Kidney (tissue), 2 donors: ENCODE data around the genes SPINDOC and PLCB3.

GRCh38 chr11:63813084-63813924 is at the start of gene SPINDOC:
TSS of gene SPINDOC (plus strand) at chr11:63813456.
- PRO-cap: bidirectional peak, plus-strand start at chr11:63813492, minus-strand start at chr11:63813296
- RRBS: 1% methylated on average over 36 of the region's 104 CpGs

GRCh38 chr11:63817776-63818359 is 4.6 kb downstream of the SPINDOC start:
- PRO-cap: no peak
- RRBS: 62% methylated on average over 3 of the region's 25 CpGs

- PRO-cap: no peak
- RRBS: no CpG with 5 or more reads among the region's 5 CpGs
These were observed 2.6 kb downstream of the MARK2 start for GRCh38 chr11:63841409-63842035.

GRCh38 chr11:63842514-63843681 is 4.0 kb downstream of the MARK2 start:
- PRO-cap: no peak
- RRBS: no CpG with 5 or more reads among the region's 7 CpGs

DNA sequence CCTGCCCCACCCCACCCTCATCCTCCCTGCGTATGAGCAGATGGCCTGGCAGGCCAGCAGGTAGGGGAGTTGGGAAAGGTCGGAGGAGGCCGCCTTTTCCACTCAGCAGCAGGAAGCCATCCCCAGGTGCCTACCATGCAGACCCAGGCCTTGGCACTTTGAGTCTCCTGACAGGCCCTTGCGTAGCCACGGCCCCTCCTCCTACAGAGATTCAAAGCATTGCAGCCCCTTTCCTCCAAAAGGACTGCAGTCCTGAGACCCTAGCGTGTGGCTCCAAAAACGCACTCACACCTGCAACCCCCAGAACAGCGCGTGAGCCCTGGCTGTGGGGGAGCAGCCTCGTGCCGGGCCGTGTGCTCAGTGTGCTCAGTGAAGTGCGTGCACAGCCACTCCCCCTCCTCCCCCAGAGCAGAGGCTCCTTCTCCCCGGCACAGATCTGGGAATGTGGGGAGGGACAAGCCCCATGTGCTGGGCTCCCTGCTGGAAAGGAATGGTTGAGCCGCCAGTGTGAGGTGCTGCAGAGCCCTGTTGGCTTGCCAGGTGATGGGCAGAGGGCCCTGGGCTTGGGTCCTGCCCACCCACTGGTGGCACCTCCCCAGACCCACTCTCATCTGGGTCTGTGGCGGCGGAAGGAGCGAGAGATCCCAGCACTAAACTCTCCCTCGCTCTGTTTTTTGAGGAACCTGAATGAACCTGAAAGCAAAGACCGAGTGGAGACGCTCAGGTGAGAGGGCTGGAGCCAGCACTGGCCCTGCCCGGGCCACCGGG is 9.2 kb downstream of the RCOR2 start:
- PRO-cap: no peak
- RRBS: 63% methylated on average over 4 of the region's 23 CpGs

- PRO-cap: no peak
- RRBS: 11% methylated on average over 1 of the region's 20 CpGs
These were observed 6.8 kb downstream of the RCOR2 start for GRCh38 chr11:63909903-63910808.

GRCh38 chr11:64000487-64001180 is 14.4 kb downstream of the OTUB1 start:
- PRO-cap: no peak
- RRBS: 6% methylated on average over 27 of the region's 72 CpGs

DNA sequence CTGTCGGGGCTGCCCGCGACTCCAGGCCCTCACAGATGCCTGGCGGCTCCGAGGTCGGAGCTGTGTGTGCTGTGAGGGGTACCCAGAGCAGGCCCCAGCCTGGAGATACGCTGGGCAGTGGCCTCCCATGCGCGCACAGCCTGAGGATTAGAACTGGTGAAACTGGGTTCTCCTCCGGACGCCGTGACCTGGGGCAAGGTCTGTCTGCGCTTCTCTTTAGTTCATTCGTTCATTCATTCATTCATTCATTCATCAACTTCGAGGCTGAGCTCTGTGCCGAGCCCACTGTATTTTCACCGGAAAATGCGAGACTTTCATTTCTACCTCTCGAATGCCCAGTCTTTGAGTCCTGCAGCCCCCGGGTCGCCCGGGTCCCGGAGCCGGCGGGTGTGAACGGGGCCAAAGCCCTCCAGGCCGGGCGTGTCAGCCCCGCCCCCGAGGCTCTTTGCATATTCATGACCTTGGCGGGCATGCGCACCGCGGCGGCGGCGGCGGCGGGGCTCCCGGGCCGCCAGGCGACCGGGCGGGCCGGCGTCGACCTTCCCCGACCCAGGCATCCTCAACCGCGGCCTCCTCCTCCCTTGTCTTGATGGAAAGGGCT is 24.8 kb downstream of the FLRT1 start:
- PRO-cap: no peak
- RRBS: 13% methylated on average over 22 of the region's 50 CpGs

DNA sequence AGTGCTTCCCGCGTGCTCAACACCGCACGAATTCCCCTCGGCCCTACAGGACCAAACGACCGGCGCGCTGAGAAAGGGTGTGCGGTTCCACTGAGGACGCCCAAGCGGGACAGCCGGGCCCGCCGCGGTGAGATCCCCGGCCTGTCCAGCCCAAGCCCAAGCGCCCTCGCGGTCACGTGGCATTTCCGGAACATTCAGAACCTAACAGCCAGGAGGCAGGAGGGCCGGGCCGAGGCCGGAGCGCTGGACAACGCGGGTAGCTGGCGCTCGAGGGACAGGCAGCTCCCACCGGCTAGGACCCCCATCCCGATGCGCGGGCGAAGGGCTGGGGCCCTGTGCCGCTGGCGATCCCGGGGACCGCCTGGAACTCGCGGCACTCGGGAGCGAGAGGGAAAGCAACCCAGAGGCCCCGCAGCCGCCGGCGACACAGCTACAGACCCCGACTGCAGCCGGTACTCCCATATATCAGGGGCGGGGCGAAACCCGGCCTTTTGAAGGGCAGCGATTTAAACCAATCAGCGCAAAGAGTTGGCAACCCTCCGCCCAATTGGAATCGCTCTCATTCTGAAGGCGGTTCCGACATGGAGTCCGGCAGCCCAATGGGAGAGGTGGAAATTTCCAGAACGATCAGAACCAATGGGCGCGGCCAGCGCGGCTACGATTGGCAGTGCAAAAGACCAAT is 586 bp upstream of the STIP1 start:
- PRO-cap: bidirectional peak, plus-strand start at position 218 of the sequence, minus-strand start at position 178 of the sequence; unidirectional peak, minus-strand start at position 428 of the sequence
- RRBS: 2% methylated on average over 40 of the region's 65 CpGs

- PRO-cap: no peak
- RRBS: 3% methylated on average over 5 of the region's 26 CpGs
These were observed 556 bp upstream of the PLCB3 start for GRCh38 chr11:64250700-64251247.

GRCh38 chr11:64251248-64252121 is at the start of gene PLCB3:
TSS of gene PLCB3 (plus strand) at chr11:64251530.
- PRO-cap: bidirectional peak, plus-strand start at chr11:64251530, minus-strand start at chr11:64251411; unidirectional peak, plus-strand start at chr11:64251737
- RRBS: 2% methylated on average over 44 of the region's 84 CpGs

DNA sequence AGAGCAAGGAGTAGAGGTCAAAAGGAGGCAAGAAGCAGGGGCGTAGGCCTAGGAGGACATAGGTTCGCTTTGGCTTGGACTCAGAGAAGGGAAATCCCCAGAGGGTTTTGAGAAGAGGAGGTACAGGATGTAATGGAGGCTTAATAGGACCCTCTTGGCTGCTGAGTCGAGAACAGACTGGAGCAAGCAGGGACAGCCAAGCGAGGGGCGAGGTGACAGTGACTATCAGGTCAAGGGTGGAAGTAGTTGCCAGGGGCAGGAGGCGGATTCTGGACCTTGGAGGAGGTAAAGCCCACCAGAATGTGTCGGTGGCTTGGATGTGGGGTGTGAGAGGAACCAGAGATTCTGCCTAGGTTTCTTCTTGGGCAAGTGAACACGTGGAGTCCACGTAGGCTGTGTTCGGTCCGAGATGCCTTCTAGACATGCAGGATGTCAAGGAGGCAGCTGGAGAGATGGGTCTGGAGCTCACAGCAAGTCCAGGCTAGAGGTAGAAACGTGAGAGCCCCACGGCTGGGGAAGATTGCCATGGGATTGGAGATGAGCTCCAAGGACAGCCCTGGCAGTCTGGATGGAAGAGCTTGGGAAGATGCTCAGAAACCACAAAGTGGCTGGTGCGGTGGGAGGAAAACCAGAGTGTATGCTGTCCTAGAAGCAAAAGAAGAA is 4.3 kb downstream of the TRMT112 start:
- PRO-cap: no peak
- RRBS: no CpG with 5 or more reads among the region's 14 CpGs

- PRO-cap: unidirectional peak, plus-strand start at chr11:64315364
- RRBS: no CpG with 5 or more reads among the region's 19 CpGs
These were observed 2.4 kb downstream of the TRMT112 start for GRCh38 chr11:64314892-64315507.

GRCh38 chr11:64319251-64319859 is 1.4 kb downstream of the PRDX5 start:
- PRO-cap: no peak
- RRBS: 81% methylated on average over 2 of the region's 6 CpGs

DNA sequence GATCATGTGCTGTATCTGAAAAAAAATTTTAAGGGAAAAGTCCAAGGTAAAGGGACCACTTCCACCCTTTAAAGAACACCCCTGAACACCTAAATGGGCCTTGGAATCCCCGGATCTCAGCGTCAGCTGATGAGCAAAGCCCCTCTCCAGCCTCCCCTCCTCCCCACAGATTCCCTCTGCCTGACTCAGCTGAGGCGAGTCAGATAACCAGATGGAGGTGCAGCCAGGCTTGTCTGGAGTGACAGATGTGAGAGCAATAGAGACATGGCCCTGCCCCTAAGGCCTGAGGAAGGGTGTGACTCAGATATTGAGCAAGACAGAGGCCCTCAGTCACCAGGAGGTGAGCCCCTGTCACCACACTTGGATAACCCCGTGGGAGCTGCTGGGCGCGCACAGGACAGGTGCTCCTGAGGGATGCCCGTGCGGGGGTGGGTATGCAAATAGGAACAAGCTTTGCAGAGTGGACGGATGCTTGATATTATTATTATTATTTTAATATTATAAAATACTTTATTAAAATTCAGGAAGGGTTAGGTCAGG is 4.9 kb upstream of the CCDC88B start:
- PRO-cap: no peak
- RRBS: no CpG with 5 or more reads among the region's 9 CpGs

GRCh38 chr11:64448718-64449384 is 89.9 kb downstream of the RPS6KA4 start:
- PRO-cap: bidirectional peak, plus-strand start at chr11:64449019, minus-strand start at chr11:64448793
- RRBS: 2% methylated on average over 18 of the region's 36 CpGs

- PRO-cap: unidirectional peak, plus-strand start at chr11:64554134
- RRBS: no CpG with 5 or more reads among the region's 14 CpGs
These were observed 1.9 kb upstream of the SLC22A11 start for GRCh38 chr11:64553811-64554359.

GRCh38 chr11:64583179-64584112 is 7.6 kb upstream of the SLC22A12 start:
- PRO-cap: no peak
- RRBS: no CpG with 5 or more reads among the region's 26 CpGs

GRCh38 chr11:64608462-64608960 is 17.5 kb downstream of the SLC22A12 start:
- PRO-cap: no peak
- RRBS: no CpG with 5 or more reads among the region's 11 CpGs

DNA sequence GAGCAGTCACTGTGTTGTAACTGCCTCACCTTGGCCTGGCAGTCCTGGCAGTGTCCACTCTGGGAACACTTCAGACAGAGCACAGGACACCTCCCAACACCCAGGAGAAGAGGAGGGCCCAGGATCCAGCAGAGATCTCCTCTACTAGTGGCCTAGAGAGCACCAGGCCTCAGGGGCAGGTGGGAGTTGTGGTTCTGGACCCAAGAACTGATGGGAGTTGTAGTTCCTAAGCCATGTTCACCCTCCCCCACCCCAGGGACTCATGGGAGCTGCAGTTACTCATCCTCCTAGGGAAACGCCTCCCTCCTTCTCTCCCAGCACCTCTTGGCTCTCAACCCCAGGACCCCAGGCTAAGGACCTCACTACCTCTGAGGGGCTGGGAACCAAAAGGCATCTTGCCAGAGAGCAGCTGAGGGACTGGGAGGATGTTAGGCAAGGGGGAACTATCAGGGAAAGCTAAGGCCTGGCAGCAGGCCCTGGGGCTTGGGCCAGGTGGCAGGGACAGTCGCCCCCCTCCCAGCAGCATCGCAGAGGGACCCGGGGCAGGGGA is 28.8 kb downstream of the SLC22A12 start:
- PRO-cap: no peak
- RRBS: no CpG with 5 or more reads among the region's 4 CpGs